ENCODE measurements around a stretch of chr9.

DNA sequence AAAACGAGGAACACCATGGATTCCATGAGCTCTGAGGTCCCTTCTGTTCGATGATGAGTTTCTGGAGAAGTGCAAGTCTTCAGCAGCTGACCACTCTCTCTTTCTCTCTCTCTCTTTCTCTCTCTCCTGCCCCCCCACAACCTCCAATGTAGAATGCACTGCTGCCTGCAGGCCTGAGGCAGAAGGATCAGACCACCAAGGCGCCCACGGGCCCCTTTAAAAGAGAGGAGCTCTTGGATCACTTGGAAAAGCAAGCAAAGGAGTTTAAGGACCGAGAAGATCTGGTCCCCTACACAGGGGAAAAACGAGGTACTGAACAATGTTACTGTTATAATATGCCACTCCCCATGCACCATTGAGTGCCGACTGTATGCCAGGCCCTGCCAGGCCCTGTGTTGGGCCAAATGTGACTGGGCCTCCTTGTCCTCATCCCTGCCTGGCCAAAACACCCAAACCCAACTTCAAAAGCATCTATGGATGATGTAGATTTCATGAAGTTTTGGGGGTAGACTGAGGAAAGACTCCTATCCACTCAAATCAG lies 44.6 kb downstream of the TMOD1 start:
- PRO-cap = no peak
- RAMPAGE, long total RNA, 4 experiments = no peak in any of the 4 experiments

DNA sequence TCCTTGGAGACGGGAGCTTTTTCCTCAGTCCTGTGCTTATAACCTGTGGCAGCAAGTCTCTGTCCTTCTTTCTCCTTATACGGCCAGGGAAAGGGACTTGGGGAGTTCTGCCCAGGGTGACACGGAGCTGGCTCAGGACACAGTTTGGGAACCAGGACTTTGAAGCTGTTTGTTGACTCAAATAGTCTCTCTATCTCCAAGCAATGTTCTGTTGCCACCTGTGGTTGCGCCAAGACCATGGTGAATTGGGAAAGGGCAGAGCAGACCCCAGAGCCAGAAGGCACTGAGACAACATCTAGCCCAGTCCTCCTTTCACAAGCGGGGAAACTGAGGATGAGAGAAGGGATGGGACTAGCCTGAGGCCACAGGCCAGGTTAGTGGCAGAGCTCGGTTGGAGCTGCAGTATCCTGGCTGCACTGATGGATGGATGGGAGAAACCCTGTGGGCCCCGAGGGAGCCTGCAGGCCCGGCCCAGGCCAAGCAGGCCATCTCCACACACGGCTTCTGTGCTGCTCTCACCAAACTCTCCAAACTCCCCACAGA lies 60.4 kb downstream of the TSTD2 start:
- PRO-cap = no peak
- RAMPAGE, long total RNA, 4 experiments = no peak in any of the 4 experiments

DNA sequence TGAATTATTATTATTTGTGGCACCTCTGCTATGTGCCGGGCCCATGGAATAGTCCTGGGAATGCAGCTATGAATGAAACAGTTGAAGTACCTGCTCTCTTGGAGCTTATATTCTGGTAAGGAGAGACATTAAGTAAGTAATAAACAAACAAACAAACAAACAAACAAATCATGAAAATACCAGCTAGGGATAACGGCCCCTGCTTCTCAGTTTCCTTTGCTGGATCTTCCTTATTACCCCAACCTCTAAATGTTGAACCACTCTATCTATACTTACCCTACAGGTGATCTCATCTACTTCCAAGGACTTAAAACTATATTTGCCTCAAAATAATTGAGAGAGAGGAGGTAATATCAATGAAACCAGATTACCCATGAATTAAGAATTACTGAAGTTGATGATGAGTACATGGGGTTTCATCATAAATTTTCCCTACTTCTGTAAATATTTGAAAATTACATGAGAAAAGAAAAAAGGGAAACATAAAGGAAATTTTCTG lies 2.8 kb downstream of the TSTD2 start:
- PRO-cap = no peak
- RAMPAGE, long total RNA, 4 experiments = start-site peak on the minus strand in 1 of 4 experiments, centred at position 229 of the sequence, 5 reads per replicate

DNA sequence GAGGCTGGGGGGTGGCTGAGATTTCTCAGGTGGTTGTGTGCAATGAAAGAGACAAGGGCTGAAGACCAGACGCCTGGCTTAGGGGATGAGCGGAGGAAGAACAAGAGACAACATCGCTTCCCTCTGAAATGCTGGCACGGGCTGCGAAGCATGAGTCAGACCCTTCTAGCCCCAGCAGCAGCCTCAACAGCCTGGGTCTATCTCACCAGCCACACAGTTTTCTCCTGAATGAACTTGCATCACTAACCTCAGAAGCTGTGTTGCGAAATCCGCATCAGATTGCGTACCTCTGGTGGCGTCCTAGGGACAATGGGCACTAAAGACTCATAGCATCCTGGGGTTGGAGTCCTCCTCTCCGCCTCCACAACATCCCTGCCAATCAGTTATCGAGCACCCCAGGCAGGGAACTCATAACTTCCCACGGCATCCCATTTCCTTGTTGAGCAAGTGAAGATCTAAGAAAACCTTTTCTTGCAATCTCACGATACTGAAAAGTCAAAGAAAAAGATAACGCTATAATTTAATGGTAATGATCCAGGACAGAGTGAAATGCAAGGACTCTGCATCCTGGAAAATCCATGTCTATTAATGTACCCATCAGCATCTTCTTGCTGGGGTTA lies 23.8 kb downstream of the FOXE1 start:
- PRO-cap = no peak
- RAMPAGE, long total RNA, 4 experiments = no peak in any of the 4 experiments

- PRO-cap = no peak
- RAMPAGE, long total RNA, 4 experiments = no peak in any of the 4 experiments
These were observed 17.6 kb downstream of the TRMO start for GRCh38 chr9:97904697-97905146.

DNA sequence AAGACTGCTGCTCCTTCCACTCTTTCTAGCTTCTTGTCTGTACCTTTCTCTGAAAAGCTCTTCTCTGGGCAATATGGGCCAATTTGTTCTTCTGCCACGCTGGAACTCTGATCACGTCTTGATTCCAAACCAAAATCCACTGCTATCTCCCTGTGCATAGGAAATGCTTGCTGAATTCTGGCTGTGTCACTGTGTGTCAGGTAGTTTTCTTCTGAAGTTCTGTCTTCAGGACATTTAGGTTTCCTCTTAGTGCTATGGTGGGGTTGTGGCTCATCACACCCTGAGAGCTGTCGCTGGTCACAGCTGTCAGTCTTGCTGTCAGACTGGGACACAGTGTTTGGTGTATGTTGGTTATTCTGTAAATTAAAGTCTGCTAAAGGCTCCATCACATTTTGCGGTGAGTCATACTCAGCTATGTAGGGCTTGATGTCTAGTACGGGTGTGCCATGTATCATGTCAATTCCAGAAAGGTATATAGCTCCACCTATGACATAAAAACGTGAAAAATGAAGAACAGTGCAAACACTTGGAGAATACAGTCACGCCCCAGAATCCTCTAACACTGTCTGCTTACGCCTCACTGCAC lies 12.1 kb downstream of the TRMO start:
- PRO-cap = no peak
- RAMPAGE, long total RNA, 4 experiments = no peak in any of the 4 experiments

GRCh38 chr9:97983603-97984089 lies 505 bp downstream of the ANP32B start:
- PRO-cap = no peak
- RAMPAGE, long total RNA, 4 experiments = no peak in any of the 4 experiments

- PRO-cap = no peak
- RAMPAGE, long total RNA, 4 experiments = no peak in any of the 4 experiments
These were observed 2.5 kb downstream of the ANP32B start for GRCh38 chr9:97985639-97986042.

GRCh38 chr9:97990140-97990999 lies 7.2 kb downstream of the ANP32B start:
- PRO-cap = no peak
- RAMPAGE, long total RNA, 4 experiments = no peak in any of the 4 experiments

DNA sequence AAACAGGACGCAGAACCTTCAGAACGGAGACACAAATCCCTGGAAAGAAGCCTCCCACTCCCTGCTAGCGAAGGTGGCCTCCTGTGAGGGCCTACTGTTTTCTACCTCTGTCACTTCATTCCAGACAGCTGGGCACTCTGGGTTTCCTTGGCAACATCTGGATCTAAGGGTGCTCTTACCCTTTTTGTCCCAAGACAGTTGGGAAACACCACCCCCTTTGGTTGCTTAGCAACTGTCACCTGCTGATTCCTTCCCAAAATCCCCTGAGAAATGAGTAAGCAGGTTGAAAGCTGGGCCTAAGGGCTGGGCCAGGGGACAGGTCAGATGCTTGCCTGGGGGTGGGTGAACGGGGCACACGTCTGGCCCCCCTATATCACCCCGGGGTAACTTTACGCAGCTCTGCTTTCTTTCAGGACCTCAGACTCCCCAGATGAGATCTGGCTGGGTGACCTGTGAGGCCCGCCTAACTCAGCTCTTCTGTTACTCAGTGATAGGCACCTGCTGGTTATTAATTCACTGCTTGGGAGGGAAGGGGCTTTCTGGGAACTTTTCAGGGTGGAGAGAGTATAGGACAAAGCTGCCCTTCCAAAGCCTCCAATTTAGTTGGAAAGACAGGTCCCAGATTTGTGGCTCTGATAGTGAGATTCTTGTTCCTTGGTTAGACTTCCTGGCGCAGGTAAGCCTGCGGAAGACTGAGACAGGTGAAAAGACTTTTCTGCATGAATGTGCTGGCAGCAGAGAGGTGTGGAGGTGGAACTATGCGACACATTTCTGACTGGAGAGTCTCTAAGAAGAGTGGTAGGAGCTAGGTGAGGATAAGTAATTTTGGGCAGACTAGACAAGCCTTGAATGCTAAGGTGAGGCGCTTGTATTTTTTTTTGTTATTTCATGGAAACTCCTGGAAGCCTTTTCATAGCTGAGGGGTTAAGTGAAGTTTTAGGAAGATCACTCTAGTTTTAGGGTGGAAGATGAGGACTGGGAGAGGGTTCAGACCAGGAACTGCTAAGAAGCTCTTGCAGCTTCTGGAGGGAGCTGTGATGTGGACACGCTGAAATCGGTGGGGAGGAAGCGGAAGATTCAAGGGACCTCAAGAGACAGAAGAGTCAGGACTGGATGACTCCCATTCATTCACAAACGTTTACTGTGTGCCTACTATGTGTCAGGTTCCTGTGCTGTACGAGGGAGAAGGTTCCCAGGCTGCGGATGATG lies 29.8 kb downstream of the NANS start:
- PRO-cap = no peak
- RAMPAGE, long total RNA, 4 experiments = no peak in any of the 4 experiments

DNA sequence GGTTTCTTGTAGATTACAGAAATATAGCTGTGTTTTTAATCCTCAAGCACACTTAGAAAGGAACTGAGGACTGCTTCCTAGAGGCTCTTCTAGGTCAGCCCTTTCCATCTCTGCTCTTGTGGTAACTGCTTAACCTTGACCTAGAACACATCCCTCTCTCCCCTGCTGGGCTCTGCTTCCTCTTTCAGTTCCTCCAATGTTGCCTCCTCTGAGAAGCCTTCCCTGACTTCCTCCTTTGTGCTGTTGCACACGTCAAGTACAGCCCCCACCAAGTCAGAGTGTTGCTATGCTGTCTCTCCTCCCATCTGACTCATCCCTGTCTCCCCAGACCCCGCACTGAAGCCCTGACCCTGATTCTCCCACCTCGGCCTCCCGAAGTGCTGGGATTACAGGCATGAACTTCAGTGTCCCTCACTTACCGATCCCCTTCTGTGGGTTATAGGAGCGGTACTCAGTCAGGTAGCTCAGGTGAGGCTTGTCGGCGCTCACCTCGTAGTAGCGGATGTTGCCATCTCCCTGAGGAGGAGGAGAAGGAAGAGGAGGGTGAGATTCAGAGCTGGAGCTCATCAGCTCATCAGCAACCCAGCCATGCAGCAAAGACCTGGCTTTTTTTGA lies 10.5 kb upstream of the TRIM14 start:
- PRO-cap = no peak
- RAMPAGE, long total RNA, 4 experiments = no peak in any of the 4 experiments

DNA sequence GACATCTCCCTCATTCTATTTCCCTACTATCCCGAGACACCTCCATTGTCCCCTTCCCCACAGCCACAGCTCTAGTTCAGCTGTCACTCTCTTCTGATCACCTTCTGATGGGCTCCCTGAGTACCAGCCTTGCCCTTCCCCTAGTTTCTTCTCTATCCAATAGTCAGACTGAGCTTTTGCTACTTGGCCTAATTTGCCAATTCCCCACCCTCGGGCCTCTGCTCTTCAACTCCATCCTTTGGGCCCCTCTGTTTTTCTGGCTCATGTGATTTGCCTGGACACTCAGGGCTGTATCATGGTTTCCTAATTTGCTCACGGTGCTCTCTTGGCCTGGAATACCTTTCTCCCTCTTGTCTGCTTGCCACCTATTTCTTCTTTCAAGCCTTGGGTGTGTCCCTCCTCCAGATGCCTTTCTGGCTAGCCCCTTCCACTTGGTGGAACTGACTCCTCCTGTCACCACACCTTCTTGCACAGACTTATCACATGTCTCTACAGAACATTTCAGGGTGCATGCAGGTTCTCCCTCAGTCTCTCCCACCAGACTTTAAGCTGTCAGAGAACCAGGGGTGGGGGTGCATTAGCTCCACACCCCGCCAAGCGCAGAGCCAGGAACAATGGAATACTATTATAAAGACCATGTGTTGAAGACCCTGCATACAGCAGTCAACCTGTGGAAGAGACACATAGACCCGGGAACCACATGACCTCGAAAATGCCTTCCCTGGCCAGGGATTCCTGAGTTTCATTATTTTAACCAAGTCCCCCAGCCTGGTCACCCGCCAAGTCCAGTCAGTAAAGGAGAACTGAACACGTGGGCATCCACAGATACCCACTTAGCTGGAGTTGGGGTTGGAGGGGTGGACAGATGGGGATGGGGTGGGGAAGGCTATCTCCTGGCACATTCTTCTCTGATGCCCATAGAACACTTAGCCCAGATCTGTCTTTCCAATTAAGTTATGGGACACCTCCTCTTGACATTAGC lies 1.8 kb downstream of the TBC1D2 start:
- PRO-cap = no peak
- RAMPAGE, long total RNA, 4 experiments = no peak in any of the 4 experiments

DNA sequence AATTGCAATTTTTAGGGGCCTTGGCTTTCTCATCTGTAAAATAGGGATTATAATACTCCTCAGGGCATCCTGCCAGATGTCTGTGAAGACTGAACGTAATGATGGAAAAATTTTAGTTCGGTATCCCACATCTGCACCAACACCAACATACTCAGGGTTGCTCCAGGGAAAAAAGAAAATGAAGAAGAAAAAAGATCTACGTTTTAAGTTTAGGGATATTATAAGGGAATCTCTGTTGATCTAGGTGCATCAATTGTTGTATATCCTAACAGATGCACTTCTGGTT lies 8.1 kb upstream of the TBC1D2 start:
- PRO-cap = no peak
- RAMPAGE, long total RNA, 4 experiments = no peak in any of the 4 experiments

DNA sequence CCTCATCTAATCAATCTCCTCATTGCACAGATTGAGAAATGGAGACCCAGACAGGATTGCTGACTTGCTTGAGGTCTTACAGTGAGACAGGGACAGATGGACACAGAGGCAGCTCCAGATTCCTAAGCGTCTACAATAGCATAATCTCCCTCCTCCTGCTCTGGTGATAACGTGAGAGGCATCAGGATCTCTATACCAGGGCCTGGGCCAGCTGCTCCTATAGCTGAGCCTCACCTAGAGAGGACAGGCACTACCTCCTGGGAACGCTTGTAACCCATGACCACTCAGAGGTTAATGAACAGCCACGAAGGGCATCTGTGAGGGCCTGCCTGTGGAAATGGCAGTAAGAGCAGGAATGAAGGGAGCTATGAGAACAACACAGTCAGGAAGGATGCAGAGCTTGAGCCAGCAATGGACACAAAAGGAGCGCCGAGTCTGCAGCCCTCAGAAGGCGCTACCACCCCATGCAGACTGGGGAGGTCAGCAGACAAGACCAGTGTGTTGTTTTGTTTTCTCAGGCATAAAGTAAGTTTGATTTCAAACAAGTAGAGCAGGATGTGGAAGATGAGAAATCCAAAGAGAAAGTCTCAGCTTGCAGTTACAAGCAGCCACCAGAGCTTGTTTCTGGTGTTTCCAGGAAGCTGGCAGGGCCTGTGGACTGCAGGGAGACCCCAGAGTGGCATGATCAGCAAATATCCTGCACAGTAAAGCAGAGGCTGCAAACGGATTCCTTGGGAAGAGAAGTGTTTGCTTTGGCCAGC lies 17.5 kb downstream of the ANKS6 start:
- PRO-cap = no peak
- RAMPAGE, long total RNA, 4 experiments = no peak in any of the 4 experiments

- PRO-cap = unidirectional peak, plus-strand start at chr9:98791412
- RAMPAGE, long total RNA, 4 experiments = no peak in any of the 4 experiments
These were observed 5.1 kb downstream of the ANKS6 start for GRCh38 chr9:98791314-98791513.

GRCh38 chr9:98791686-98792034 lies 4.7 kb downstream of the ANKS6 start:
- PRO-cap = no peak
- RAMPAGE, long total RNA, 4 experiments = no peak in any of the 4 experiments

DNA sequence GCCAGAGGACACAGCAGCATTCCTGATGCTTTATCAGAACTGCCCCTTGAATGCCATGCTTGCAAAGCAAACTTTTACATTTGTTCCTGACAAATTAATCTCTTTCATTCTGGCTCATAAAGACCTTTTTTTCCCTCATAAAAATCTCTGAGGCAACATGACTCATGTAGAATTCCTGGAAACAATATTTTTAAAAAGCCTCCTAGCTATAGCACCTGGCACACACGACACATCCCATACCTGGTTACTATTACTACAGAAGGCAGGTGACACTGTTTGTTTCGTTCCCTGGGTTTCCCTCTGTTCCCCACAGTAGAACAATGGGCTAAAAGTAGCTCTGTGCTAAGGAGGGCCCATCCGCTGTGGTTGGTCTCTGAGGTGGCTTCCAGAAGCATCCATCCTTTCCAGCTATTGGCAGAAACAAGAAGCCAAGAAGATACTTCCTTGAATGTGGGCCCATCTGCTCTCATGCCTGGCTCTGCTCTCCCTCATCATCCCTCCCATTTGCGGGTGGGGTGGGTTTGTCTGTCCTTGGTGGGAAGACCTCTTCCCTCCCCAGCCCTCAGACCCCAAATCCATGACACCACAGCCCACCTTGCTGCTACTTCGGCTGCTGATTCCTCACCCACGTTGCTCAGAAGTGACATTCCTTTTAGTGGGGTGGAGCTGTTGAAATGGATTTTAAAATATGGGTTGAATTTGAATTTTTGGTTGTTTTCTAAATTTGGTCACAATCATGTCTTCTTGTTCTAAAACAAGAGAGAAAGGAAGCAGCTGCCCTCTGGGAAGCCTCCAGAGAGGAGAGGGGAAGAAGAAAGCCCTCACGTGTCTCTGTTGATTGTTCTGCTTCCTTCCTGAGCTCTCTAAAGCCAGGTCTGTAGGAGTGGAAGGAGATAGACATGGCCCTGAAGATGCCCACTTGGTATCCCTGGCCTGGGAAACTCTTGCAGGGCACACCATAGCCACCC lies 59.3 kb downstream of the GALNT12 start:
- PRO-cap = no peak
- RAMPAGE, long total RNA, 4 experiments = no peak in any of the 4 experiments

DNA sequence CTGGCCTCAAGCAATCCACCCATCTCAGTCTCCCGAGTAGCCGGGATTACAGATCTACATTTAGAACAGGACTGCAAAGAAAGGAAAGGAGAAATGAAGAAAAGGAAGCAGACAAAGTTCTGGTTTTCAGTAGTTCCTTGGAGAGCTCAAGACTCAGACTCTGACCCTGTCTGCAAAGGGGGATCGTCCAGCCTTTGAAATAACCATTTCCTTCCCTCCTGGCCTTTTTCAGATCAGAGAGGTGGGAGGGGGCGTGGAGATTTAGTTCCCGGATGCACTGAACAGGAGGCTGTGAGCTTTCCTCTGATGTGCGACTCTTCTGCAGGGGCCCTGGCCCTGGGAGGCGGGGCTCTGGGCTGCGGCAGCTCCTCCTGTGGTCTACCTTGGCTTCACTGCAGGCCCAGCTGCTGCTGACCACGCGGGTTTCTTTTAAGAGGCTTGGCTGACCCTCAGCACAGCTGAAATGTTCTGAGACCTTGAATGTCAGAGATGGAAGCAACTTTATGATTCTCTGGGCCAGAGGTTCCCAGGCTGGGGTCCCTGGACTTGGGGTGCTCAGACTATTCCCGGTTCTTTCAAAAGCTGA lies 27.1 kb upstream of the COL15A1 start:
- PRO-cap = no peak
- RAMPAGE, long total RNA, 4 experiments = no peak in any of the 4 experiments

GRCh38 chr9:98953837-98954162 lies 10.1 kb downstream of the COL15A1 start:
- PRO-cap = bidirectional peak, plus-strand start at chr9:98954043, minus-strand start at chr9:98954055
- RAMPAGE, long total RNA, 4 experiments = start-site peak on the plus strand in 1 of 4 experiments, at chr9:98954013-98954043 at its widest, 12 reads per replicate

DNA sequence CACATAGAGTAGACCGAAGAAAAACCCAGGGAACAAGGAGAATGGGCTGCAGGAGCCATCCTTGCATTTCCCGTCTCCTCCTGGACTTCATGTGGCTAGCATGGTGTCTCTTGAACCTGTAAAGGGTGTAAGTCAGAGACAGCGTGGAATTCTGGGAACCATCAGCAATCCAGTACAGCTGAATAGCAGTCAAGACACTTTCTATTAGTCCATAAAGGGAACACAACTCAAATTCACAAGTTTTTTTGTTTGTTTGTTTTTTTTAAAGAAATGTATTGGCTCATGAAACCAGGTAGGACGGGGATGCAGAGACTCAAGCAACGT lies 32.3 kb upstream of the TGFBR1 start:
- PRO-cap = no peak
- RAMPAGE, long total RNA, 4 experiments = no peak in any of the 4 experiments